Suprapubic skin (tissue), 4 donors: ENCODE measurements around a stretch of chr19.

- PRO-cap, result no peak
- RAMPAGE, long total RNA, 4 experiments, result no peak in any of the 4 experiments
These were observed 7.6 kb downstream of the C19orf25 start for GRCh38 chr19:1471148-1471998.

DNA sequence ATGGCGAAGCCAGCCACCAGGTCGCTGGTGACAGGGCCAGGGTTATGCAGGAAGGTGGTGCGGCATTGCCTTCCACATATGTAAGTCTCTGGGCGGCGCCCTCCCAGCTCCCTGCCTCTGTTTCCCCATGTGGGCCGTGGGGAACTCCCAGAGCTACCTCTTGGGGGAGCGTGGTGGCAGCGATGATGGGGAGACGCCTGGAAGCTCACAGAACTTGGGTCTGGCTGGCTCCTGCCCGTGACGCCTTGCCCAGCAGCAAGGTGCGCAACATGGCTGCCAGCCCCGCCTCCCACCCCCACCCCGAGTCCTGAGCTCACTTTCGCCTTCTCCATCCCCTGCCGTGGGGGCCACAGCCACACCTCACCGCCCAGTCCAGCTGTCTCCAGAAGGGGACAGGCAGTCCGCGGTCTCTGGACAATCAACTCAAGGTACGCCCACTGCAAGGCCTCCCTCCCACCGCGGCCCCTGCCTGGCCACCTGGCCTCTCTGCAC is 6.7 kb downstream of the C19orf25 start:
- PRO-cap, result no peak
- RAMPAGE, long total RNA, 4 experiments, result no peak in any of the 4 experiments

DNA sequence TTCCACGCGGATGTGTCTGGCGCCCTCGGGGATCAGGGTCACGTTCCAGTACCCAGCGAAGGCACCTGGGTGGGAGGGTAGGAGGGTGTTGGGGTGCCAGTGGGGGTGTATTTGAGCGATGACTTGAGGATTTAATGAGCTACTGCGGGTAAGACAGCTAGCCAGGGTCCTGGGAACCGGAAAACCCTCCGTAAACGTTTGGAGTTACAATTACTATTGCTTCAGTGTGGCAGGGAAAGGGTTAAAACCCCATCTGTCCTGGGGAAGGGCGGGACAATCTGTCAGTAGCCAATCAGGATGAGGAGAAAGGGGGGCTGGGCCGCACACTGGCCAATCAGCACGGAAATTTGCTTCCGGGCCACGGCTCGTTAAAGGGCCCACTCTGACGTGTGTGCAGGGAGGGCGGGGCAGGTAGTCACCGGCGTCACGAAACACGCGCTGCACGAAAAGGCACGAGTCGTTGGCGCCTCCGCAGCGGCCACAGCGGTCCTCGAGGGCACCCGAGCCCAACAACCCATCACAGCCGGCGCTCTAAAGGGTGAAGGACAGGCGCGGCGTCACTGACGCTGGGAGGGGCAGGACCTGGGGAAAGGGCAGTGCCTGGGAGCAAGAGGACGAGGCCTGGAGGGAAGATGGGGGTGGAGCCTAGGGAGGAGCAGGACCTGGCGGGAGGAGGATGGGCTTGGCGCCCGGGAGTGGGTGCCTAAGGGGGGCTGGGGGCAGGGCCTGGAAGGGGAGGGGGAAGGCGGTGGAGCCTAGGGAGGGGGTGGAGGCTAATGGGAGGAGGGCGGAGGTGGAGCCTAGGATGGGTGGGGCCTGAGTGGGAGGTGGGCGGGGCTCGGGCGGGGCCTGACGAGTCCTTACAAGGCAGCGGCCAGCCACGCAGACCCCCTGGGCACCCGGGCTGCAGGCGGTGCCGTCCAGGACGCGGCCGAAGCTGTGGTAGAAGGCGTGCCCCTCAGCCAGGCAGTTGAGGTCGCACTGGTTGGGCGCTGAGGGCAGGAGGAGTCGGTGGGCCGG is 4.9 kb downstream of the ADAMTSL5 start:
- PRO-cap, result no peak
- RAMPAGE, long total RNA, 4 experiments, result no peak in any of the 4 experiments

DNA sequence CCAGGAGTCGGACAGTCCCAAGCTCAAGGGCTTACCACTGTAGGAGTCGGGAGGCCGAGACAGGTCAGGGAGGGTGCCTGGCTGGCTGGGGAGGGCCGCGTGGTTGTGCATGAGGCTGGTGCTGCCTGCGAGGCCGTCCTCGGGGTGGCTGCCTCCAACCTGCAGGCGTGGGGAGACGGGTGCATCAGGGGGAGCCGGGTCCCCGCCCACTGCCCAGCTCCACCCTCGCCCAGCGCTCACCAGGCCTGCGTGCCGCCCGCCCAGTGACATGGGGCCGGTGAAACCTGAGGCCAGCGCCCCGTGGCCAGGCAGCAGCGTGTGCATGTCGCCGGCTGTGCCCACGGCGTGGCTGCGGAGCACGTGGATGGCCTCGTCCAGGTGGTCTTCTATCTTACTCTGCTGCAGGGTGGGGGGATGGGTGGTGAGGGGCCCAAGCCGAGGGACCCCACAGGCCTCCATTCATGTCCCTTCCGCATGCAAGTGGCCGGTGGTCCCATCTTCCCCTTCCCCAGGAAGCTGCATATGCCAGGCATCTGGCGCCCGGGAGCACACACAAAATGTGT is 13.9 kb upstream of the UQCR11 start:
- PRO-cap, result no peak
- RAMPAGE, long total RNA, 4 experiments, result no peak in any of the 4 experiments

DNA sequence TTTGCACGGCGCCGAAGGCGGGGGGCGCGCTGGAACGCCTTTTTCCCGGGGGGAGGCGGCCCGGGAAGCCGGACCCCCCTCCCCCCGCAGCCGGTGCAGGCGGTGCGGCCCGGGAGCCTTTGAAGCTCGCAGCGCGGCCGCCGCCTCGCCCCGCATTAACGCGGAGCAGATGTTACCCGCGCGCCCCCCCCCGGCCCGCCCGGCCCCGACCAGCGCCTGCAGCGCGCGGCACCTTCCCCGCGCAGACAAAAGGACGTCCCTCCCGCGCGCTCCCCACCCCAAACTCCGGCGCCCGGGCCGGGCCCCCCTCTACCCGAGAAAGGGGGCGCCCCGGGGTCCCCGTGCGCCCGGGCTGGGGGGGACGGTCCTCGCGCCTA is 810 bp downstream of the TCF3 start:
- PRO-cap, result no peak
- RAMPAGE, long total RNA, 4 experiments, result no peak in any of the 4 experiments

GRCh38 chr19:1675565-1676171 is 23.3 kb upstream of the TCF3 start:
- PRO-cap, result no peak
- RAMPAGE, long total RNA, 4 experiments, result no peak in any of the 4 experiments

- PRO-cap, result no peak
- RAMPAGE, long total RNA, 4 experiments, result no peak in any of the 4 experiments
These were observed 4.0 kb upstream of the ONECUT3 start for GRCh38 chr19:1748984-1750015.

DNA sequence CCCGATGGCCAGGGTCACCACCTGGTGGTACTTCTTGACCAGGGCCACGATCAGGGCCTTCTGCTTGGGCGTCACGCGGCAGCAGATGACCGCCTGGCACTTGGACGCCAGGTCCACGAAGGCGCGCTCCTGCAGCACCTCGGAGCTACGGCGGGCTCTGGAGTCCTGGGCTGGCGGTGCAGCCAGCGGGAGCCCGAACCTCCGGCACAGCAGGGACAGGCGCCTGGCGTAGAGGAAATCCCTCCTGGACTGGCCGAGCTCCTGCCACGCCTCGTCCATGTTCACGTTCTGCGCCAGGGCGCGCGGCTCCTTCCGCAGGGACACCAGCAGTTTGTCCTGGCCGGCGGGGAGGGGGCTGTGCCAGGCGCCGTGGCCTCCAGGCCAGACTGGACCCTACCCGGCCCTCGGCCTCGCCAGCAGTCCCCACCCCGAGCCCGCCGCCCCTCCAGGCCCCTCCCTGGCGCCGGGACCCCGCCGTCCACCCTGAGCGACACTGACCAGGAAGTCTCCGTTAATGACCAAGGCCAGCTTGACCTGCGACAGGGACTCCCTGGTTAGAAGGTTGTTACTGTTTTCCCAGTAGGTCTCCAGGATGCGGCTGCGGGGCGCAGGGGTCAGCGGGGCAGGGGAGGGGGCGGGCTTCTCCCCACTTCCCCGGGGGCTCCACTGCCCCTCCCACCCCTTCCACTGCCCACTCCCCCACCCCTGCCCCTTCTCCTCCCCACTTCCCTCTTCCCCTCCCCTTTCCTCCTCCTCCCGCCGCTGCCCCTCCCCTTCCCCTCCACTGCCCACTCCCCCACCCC is 22.5 kb downstream of the ATP8B3 start:
- PRO-cap, result no peak
- RAMPAGE, long total RNA, 4 experiments, result no peak in any of the 4 experiments

- PRO-cap, result no peak
- RAMPAGE, long total RNA, 4 experiments, result no peak in any of the 4 experiments
These were observed 21.4 kb downstream of the ATP8B3 start for GRCh38 chr19:1790654-1791143.

DNA sequence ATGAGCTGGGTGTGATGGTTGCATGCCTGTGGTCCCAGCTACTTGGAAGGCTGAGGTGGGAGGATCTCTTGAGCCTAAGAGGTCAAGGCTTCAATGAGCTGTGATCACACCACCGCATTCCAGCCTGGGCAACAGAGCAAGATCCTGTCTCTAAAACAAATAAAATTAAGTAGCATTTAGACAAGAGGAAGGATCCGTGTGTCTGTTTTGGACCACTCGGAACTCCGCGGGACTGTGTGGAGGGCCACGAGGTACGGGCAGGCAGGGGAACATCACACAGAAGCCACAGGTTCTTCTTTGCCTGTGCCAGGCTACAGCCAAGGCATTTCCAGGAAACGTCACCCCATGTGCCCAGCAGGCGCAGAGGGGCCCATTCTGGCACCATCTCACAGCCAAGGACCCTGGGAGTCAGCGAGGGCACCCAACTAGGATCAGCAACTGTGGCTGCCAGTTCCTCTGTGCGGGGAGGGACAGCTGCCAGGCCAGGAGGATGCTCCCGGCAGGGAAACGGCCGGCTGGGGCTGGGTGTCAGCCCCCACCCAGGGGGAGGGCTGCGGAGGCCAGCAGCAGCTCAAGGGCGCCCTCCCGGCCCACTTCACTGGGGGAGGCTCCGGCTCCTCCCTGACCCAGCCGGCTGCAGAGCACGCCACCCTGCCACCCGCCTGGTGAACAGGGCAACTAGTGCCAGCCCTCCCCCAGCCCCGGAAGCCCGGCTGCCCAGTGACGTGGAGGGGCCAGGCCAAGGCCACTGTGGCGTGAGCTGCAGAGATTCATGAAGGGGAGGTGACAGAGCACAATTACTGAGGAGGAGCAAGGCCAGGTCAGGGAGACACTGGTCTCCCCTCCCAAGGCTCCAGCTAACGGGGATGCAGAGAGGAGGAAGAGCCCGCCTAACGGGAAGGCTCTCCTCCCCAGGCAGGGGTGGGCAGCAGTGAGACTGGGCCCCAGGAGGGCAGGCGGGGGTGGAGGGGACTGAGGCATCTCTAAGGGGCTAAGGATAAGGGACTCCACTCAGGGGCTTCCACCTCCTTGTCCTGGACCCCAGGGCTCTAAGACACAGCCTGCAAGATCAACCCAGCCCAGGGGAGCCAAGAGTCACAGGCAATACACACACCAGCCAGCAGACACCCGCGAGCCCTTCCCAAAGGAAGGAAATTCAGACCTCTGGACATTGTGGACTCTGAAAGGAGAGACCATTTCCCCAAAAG is 14.8 kb downstream of the REXO1 start:
- PRO-cap, result no peak
- RAMPAGE, long total RNA, 4 experiments, result no peak in any of the 4 experiments

DNA sequence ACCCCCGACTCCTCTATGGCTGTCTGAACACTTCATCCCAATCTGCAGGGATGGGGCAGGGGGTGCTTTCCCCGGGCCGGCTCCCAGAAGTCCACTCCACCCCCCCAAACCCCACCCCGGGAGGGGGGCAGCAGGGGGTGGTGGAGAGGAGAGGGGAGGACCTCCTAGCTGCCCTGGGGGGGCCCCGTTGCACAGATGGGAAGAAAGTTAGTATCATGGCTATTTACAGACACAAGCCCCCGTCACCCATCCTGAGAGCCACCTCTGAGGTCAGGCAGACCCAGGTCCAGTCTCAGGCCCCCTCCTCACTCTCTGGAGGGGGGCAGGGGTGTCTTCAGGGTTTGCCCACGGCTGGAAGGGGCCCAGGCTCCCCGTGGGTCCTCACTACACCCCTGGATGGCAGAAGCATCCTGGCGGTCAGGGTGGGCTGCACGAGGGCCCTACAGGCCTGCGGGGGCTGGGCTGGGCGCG is 5.8 kb upstream of the REXO1 start:
- PRO-cap, result no peak
- RAMPAGE, long total RNA, 4 experiments, result no peak in any of the 4 experiments

GRCh38 chr19:1859872-1860408 is 3.4 kb downstream of the KLF16 start:
- PRO-cap, result bidirectional peak, plus-strand start at chr19:1860290, minus-strand start at chr19:1859983; unidirectional peak, plus-strand start at chr19:1860321
- RAMPAGE, long total RNA, 4 experiments, result start-site peak on the minus strand in 1 of 4 experiments, at chr19:1859815-1860680 at its widest, 9 reads per replicate

DNA sequence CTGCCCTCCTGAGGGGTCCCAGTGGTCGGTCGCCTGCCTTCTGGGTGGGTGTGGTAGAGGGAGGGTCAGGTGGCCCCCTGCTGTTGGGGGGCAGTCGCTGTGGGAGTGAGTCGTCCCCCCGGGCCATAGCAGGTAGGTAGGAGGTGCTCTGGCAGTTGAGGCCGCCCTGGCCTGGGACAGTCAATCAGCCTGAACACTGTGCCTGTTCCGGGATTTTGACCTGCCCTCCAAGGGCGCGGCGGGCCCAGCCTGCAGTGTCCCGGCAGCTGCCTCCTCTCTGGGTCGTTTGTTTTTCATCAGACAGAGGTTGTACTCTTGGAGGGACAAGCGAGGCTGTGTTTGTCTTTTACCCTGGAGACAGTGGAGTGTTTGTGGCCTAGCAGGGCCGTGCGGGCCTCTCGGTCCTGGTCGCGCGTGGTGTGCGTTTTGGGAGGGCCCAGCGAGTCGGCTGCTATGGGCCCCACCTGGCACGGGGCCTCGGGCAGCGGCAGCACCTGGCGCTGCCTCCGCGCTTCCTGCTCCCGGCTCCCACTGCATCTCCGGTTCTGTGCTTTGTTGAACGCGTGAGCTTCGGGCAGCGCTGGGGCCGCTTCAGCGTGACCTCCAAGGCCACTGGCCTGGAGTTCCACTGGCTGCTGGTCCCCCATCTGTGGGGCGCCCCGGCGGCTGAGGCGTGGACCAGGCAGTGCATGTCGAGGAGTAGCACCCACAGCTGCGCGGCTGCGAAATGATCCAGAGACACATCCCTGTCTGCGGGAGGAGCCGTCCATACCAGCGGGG is 2.7 kb downstream of the ADAT3 start:
- PRO-cap, result unidirectional peak, plus-strand start at position 254 of the sequence
- RAMPAGE, long total RNA, 4 experiments, result start-site peak on the plus strand in 1 of 4 experiments, centred at position 277 of the sequence, 20 reads per replicate

- PRO-cap, result bidirectional peak, plus-strand start at chr19:1942193, minus-strand start at chr19:1942109
- RAMPAGE, long total RNA, 4 experiments, result no peak in any of the 4 experiments
These were observed 786 bp downstream of the CSNK1G2 start for GRCh38 chr19:1941592-1942324.

GRCh38 chr19:1956879-1957358 is 15.9 kb downstream of the CSNK1G2 start:
- PRO-cap, result no peak
- RAMPAGE, long total RNA, 4 experiments, result no peak in any of the 4 experiments

- PRO-cap, result no peak
- RAMPAGE, long total RNA, 4 experiments, result no peak in any of the 4 experiments
These were observed 12.7 kb downstream of the MKNK2 start for GRCh38 chr19:2037984-2039147.

DNA sequence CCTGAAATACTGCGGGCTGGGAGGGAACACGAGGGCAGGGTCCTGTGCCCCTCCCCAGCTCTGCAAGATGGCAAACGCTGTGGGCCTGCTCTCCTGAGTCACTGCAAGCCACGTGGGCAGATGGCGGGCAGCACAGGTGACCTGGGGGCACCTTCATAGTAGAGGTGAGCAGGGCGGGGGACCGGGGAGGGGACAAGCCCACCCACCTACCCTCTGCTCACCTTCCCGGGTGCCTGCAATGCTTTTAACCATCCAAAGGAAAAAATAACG is 12.0 kb downstream of the MKNK2 start:
- PRO-cap, result no peak
- RAMPAGE, long total RNA, 4 experiments, result no peak in any of the 4 experiments

- PRO-cap, result bidirectional peak, plus-strand start at chr19:2061078, minus-strand start at chr19:2061074; bidirectional peak, plus-strand start at chr19:2061259, minus-strand start at chr19:2061206; bidirectional peak, plus-strand start at chr19:2061708, minus-strand start at chr19:2061475
- RAMPAGE, long total RNA, 4 experiments, result no peak in any of the 4 experiments
These were observed 9.8 kb upstream of the MKNK2 start for GRCh38 chr19:2060523-2061597.

GRCh38 chr19:2110492-2111136 is 13.9 kb downstream of the IZUMO4 start:
- PRO-cap, result no peak
- RAMPAGE, long total RNA, 4 experiments, result no peak in any of the 4 experiments

DNA sequence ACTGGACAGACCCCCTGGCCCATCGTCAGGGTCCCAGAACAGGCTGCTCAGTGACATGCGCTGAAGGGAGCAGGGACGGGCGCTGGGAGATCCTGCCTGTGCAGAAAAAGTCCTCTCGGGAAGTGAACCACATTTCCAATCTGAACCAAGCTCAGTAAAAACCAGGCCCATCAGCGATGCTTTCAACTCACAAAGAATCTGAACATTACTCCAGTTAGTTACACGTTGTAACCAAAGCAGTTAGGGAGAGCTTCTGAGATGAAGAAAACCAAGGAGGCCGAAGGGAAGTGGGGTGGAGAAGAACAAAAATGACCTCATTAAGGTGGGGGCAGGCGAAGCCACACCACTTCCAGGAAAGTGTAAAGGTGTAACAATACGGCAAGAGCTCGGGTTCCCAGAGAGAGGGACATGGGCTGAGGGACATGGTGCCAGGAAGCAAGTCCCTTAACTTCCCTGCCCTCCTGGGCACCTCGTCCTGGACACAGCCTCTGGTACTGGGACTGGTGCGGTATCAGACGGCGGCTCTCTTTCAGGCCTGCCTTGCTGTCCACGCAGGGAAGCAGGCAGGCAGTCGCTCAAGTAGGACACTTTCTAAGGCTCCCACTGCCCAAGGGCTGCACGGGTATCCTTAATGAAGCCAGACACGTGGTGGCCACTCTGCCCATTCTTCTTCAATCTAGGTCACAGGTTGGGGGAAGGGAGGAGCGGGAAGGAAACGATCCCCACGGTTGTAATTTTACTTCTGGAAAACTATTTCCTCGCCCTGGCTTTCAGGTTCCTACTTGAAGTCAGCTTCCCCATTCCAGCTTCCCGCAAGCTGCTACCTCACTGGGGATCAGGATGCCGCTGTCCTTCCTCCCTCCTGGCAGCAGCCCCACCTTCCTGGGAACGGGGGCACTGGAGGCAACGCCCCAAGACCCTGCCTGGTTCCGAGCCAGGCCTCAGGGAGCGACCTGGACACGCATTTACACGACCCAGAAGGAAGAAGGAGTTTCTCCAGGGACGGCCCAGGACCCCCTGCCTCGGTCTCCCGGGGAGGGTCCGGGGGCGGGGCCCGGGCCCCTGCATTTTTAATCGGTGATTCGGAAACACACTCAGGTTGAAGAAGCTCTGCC is 1.3 kb downstream of the AP3D1 start:
- PRO-cap, result unidirectional peak, plus-strand start at position 397 of the sequence
- RAMPAGE, long total RNA, 4 experiments, result no peak in any of the 4 experiments